Upper lobe of left lung (tissue), 5 donors: ENCODE results near the gene C2orf88.

DNA sequence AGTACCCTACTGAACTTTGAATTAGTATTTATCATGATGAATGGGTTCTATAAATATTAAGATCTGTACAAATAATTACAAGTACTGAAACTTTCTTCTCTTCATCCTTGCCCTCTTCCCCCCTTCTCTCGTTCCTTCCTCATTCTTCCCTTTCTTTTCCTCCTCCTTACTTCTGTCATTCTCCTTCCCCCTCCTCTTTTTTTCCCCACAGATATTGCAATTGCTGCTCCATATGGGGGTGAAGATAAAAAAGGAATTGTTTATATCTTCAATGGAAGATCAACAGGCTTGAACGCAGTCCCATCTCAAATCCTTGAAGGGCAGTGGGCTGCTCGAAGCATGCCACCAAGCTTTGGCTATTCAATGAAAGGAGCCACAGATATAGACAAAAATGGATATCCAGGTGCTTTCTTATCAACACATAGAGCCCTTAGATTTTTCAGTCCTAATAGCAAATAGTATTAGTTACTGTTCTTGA lies 47.3 kb upstream of the FAM171B start:
- PRO-cap, 2 experiments, result no peak in any of the 2 experiments
- RAMPAGE, long total RNA, 4 experiments, result no peak in any of the 4 experiments

GRCh38 chr2:187518518-187519190 lies 35.6 kb downstream of the TFPI start:
- PRO-cap, 2 experiments, result no peak in any of the 2 experiments
- RAMPAGE, long total RNA, 4 experiments, result no peak in any of the 4 experiments

GRCh38 chr2:188973549-188973890 lies 653 bp upstream of the COL3A1 start:
- PRO-cap, 2 experiments, result no peak in any of the 2 experiments
- RAMPAGE, long total RNA, 4 experiments, result no peak in any of the 4 experiments

DNA sequence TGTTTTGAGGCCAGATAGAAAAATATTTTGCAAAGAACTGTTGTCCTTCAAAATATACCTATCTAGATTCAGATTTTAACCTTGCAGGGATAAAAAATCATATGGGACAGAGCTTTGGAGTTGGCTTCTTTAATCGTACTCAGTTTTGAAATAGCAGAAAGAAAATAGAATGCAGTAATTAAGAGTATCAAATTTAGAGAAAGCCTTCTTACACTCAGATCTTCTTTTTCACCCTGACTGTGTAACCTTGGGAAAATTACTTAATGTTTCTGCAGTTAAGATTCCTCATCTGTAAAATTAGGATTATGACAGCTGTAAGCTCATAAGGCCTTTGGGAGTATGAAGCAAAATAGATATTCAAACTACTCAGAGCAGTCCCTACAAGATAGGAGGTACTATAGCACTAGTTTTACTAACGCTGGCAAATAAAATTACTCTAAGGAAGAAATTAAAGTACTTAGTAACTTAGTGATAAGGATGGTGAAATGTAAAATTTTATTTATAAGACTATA lies 5.5 kb downstream of the COL3A1 start:
- PRO-cap, 2 experiments, result no peak in any of the 2 experiments
- RAMPAGE, long total RNA, 4 experiments, result no peak in any of the 4 experiments

- PRO-cap, 2 experiments, result no peak in any of the 2 experiments
- RAMPAGE, long total RNA, 4 experiments, result no peak in any of the 4 experiments
Observed at GRCh38 chr2:189222319-189222919, 42.9 kb upstream of the COL5A2 start.

GRCh38 chr2:189286076-189286649 lies 106.6 kb upstream of the COL5A2 start:
- PRO-cap, 2 experiments, result no peak in any of the 2 experiments
- RAMPAGE, long total RNA, 4 experiments, result no peak in any of the 4 experiments

DNA sequence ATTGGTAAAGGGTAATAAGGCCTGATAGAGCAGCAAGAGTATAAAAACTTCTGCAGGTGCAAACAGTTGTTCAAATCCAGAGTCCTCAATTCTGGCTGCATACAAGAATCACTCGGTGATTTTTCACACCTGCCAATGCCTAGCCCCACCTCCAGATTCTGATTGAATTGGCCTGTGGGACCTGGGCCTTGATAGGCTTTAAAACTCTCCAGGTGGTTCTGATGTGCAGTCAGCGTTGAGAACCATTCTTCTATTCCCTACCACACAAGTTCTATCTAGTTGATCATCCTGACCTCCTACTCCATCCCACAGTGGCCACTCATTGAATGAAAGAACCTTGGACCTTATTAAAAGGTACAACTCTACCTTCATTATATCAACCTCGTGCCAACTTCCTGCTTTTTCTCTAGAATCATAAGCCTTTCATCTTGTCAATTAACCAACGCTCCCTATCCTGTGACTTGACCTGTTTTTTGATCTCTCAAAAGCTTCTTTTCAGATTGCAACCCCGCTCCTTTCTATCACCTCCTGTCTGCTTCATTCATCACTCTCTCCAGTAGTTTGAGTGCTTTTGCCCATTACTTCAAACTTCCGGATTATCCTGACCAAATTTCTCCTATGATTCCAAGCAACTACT lies 55.9 kb downstream of the SLC40A1 start:
- PRO-cap, 2 experiments, result no peak in any of the 2 experiments
- RAMPAGE, long total RNA, 4 experiments, result no peak in any of the 4 experiments

GRCh38 chr2:189581262-189581852 lies 771 bp upstream of the SLC40A1 start:
- PRO-cap, 2 experiments, result peak in 1 of 2 experiments; most common minus-strand start chr2:189581385 (in 1)
- RAMPAGE, long total RNA, 4 experiments, result no peak in any of the 4 experiments

GRCh38 chr2:189765564-189765909 lies 2.9 kb upstream of the OSGEPL1 start:
- PRO-cap, 2 experiments, result no peak in any of the 2 experiments
- RAMPAGE, long total RNA, 4 experiments, result no peak in any of the 4 experiments

DNA sequence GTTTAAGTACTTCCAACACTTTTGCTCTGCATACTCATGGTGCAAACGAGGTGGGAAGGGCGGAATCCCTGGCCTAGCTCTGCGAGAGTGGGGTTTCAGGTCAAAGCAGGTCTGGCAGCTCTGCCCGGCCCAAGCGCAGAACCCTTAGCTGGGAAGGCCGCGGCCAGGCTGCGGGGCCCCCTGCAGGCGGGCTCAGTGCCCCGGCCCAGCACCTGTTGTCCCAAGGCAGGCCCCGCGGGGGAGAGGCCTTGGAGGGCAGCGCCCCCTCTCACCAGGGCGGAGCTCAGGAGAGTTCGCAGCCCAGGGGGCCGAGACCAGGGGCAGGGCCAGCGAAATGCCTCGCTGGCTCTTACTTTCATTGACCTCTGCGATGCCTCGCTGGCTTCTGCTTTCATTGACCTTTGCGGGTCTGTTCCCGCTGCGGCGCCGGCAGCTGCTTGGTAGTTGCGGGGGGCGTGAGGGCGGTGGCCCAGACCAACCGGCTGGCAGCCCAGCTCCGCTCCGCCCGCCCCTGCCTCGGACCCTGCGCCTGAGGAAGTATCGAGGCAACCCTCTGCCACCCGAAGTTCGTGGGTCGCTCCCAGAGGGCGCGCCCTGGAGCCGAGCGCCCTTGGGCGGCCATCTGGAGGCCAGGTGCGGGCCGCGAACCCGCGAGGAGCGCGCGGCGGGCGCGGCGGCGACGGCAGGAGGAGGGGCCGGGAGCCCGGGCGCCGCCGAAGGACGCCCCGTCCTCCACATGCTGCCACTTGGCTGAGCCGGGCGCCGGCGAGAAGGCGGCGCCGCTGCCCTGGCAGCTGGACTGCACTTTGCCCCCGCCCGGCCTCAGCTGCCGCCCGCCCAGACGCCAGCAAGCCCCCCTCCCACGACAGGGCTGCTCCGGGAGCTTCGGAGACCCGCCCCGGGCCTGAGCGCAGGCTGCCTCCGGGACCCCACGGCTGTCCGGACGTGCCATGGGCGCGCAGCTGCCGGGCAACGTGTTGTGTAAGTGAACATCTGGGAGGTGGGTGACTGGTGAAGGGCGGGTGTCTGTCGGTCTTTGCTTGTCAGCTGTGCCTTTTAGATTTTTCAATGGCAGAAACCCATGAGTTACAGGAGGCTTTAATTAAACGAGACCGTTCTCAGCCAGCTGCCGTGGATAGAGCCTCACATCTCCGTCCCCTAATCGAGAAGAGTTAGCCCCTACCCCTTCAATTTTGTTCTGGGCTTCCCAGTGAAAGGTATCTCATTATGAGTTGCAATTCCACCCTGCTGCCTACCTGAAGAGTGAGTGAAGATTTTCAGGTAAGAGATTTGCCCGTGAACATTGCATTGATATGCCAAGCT lies at the start of gene C2orf88:
Gene C2orf88, plus strand, starts transcription at position 735 of the 1,323 bp plus-strand sequence.
- PRO-cap, 2 experiments, result peak in 1 of 2 experiments; most common plus-strand start position 303 of the sequence (in 1)
- RAMPAGE, long total RNA, 4 experiments, result start-site peak on the plus strand in 2 of 4 experiments, centred at positions 824 to 898 of the sequence, 19 to 24 reads per replicate

DNA sequence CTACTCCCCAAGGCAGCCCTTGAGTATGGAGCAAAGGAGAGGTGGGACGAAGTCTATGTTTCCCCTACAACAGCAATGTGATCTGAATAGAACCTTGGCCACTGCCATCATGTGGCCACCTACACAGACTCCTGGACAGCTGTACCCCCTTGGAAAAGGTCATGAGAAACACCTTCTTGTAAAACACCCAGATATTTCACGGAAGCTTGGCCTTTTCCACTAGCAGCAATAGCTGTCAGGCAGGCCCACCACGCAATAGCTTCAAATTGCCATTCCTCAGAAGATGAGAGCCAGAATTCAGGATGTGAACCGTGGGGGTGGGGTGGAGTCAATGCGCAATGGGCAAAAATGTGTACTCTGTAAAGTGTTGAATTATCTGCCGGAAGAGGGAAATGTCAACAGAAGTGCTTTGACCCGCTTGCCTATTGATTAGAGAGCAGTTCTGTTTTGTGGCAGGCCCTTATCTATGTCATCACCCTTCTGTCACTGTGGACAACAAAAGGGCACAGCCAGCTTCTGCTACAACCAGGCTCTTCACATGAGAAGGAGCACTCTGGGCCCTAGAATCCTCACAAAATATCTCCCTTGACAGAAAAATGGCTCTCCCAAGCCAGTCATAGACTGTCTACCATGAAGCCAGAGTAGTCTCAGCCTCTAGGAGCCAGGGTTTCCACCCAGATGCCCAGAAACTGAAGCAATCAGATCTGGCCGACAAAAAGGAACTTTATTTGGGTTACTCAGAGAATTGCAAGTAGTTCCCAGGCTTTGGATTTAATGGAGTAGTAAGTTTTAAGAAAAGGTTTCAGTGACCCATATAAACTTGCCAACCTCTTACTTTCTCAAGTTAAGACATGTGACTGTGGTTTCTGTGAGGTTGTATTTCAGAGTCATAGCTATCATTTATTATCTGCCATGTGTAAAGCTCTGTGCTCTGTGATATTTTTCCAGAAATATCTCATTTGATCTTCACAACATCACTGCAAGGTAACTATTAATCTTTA lies 9.6 kb downstream of the INPP1 start:
- PRO-cap, 2 experiments, result no peak in any of the 2 experiments
- RAMPAGE, long total RNA, 4 experiments, result no peak in any of the 4 experiments

DNA sequence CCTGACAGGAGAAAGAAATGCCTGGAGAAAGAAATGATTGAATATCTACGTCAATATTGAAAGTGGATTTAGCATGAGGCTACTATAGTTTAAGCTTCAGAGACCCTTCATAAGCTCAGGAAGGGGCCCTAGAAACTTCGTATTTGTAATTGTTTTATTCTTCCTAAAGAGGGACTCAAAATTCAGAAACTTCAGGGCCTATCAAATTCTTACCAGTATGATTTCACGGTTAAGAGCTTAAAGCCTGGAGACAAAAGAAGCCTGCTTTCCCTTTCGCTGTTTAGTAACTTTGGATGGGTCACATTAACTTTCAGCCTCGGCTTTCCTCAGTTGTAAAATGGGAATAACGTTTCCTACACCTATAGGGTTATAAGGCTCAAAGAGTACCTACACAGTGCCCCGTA lies 1.1 kb upstream of the MFSD6 start:
- PRO-cap, 2 experiments, result no peak in any of the 2 experiments
- RAMPAGE, long total RNA, 4 experiments, result no peak in any of the 4 experiments

DNA sequence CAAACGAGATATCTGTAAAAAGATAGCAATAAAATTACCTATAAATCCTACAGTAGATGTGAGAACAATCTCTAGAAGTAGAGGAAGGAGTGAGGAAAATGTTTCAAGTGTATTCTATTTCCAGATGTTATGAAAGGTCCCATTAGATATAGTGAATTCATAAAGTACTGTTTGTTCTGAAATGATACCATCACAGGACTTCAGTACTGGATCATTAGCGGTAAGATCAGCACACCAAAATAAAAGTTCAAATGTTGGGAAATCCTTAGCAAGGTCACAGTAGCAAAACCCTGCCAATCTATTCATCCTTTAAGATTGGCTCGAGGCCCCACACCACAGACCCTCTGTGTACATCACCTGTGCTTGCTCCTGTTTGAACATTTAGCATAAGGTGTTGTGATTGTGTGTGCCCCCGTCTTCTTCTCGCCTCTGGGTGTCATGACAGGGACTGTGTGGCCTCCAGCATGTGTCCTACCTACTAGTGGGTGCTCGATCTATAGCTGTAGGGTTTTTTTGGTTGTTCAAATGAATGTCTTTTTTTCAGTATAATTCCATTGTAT lies 9.0 kb downstream of the MFSD6 start:
- PRO-cap, 2 experiments, result no peak in any of the 2 experiments
- RAMPAGE, long total RNA, 4 experiments, result no peak in any of the 4 experiments

- PRO-cap, 2 experiments, result no peak in any of the 2 experiments
- RAMPAGE, long total RNA, 4 experiments, result start-site peak on the plus strand in 1 of 4 experiments, at chr2:190471676-190471760 at its widest, 5 reads per replicate
Observed at GRCh38 chr2:190471553-190472051, 62.9 kb downstream of the NEMP2 start.

DNA sequence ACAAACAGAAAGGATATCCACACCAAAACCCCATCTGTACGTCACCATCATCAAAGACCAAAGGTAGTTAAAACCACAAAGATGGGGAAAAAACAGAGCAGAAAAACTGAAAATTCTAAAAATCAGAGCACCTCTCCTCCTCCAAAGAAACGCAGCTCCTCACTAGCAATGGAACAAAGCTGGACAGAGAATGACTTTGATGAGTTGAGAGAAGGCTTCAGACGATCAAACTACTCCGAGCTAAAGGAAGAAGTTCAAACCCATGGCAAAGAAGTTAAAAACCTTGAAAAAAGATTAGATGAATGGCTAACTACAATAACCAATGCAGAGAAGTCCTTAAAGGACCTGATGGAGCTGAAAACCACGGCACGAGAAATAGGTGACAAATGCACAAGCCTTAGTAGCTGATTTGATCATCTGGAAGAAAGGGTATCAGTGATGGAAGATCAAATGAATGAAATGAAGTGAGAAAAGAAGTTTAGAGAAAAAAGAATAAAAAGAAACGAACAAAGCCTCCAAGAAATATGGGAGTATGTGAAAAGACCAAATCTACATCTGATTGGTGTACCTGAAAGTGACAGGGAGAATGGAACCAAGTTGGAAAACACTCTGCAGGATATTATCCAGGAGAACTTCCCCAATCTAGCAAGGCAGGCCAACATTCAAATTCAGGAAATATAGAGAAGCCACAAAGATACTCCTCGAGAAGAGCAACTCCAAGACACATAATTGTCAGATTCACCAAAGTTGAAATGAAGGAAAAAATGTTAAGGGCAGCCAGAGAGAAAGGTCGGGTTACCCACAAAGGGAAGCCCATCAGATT lies 62.3 kb downstream of the NEMP2 start:
- PRO-cap, 2 experiments, result no peak in any of the 2 experiments
- RAMPAGE, long total RNA, 4 experiments, result no peak in any of the 4 experiments

- PRO-cap, 2 experiments, result no peak in any of the 2 experiments
- RAMPAGE, long total RNA, 4 experiments, result no peak in any of the 4 experiments
Observed at GRCh38 chr2:190650064-190650524, 1.2 kb downstream of the NAB1 start.

DNA sequence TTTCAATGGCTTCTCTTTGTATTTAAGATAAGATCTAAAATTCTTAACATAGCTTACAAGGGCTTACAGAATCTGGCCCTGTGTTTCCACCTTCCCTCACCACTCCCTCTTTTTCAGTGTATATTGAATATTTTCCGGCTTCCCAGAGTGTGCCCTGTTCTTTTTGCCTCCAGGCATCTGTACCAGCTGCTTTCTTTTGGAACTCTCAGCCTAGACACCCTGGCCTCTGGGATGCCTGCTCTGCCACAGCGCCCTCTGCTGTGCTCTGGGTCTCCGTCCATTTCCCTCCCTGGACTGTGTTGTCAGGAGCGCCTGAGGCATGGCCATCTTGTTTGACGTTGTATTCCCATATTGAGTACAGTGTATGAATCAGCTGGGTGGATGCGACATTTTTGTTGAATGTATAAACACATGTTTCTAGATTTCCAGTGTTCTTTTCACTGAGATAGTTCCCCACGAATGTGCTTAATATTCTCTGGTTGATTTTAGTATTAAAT lies 31.4 kb downstream of the NAB1 start:
- PRO-cap, 2 experiments, result no peak in any of the 2 experiments
- RAMPAGE, long total RNA, 4 experiments, result no peak in any of the 4 experiments

DNA sequence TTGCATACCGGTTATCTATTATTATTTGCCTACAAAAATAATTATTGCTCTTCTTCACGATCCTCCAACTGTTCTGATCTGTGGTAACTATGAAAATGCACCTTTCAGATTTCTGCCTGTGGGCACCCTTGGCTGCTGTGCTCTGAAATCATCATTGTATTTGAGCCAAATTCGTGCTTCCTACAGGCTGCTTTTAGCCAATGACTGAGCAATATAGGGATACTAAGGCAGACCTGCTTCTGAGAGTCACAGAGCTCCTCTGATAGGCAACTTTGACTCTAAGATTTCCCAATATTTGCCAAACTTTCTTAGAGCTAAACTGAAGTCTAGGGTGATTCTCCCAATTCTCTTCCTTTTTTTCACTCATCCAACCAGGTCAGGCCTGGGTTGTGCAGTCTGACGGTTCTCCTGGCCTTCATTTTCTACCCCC lies 38.4 kb upstream of the GLS start:
- PRO-cap, 2 experiments, result no peak in any of the 2 experiments
- RAMPAGE, long total RNA, 4 experiments, result no peak in any of the 4 experiments

DNA sequence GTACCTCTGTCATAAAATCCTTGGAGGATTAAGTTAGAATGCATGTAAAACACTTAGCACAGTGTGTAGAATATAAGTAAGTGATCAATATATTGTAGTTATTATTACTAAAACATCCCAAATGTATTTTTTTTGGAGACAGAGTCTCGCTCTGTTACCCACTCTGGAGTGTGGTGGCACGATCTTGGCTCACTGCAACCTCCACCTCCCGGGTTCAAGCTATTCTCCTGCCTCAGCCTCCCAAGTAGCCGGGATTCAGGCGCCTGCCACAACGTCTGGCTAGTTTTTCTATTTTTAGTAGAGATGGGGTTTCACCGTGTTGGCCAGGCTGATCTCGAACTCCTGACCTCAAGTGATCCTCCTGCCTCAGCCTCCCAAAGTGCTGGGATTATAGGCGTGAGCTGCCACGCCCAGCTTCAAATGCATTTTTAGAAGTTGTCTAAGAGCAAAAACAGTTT lies 12.9 kb downstream of the GLS start:
- PRO-cap, 2 experiments, result no peak in any of the 2 experiments
- RAMPAGE, long total RNA, 4 experiments, result no peak in any of the 4 experiments

- PRO-cap, 2 experiments, result no peak in any of the 2 experiments
- RAMPAGE, long total RNA, 4 experiments, result no peak in any of the 4 experiments
Observed at GRCh38 chr2:190898302-190898741, 17.7 kb downstream of the GLS start.